Placental pericyte (primary cell): ENCODE measurements around a stretch of chr12.

- CAGE, long polyA plus RNA, result no peak
Measured at GRCh38 chr12:103617-104122, 37.1 kb downstream of the IQSEC3 start.

DNA sequence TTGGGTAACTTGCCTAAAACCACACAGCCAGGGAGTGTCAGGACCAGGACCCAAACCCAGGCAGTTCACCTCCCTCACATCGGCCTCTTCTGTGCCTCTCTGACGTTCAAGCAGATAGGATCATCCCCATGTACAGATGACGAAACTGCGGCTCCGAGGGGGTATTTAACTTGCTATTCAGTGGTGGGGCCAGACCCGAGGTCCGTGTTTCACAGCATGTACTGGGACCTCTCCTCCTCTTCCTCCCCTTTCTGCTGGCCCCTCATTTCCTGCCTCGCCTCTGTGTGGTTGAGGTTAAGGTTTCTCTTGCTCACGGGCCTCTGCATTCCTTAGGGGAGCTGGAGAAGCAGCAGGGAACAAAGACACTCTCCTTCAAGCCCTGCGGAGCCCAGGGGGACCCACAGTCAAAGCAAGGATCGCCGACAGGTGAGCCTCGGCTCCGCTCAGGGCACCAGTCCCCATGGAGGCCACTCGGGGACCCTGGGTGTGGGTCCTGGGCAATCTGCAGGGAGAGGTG is 45.2 kb downstream of the SLC6A12 start:
- CAGE, long polyA plus RNA, result no peak

- CAGE, long polyA plus RNA, result no peak
Measured at GRCh38 chr12:174686-175063, 39.3 kb downstream of the SLC6A12 start.

DNA sequence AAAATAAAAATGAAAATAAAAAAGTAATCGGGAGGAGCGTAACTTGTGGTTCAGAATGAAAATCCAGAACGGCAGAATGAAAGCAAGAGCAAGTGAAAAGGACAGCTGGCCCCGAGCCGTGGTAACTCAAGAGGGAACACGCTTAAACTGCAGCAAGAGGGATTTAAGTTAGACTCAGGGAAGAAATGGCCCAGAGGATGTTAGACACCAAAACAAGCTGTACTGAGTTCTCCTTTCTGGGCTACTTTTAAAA is 1.5 kb downstream of the SLC6A12 start:
- CAGE, long polyA plus RNA, result no peak

DNA sequence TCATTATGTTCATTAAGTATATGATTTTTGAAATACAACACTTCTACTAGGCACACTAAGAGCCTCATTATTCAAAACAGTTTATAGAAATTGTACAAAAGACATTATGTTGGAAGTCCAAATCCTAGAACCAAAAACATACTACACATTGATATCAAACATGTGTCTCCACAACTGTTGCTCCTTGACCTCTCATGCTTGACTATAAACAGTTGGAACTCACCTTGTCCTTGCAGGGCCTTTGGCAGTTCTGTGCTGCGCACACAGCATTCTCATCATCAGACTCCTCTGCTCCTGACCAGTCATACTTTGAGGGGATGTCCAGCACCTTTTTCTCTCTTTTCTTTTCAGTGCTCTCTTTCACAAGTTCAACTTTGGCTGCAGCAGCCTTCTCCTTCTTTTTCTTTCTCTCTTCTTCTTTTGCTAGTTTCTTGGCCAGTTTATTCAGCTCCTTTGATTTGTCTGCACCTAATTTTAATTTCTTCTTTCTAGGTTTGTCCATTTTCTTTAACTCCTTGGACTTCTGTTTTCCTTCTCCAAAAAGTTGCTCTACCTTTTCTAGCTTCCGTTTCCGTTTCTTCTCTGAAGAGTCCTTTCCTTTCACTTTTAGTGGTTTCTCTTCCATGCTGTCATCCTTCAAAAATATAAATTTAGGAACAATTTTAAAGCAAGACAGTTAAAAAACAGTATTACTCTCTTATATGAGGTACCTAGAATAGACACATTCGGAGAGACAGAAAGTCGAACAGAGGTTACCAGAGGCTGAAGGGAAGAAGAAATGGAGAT is 30.1 kb upstream of the SLC6A13 start:
- CAGE, long polyA plus RNA, result no peak

DNA sequence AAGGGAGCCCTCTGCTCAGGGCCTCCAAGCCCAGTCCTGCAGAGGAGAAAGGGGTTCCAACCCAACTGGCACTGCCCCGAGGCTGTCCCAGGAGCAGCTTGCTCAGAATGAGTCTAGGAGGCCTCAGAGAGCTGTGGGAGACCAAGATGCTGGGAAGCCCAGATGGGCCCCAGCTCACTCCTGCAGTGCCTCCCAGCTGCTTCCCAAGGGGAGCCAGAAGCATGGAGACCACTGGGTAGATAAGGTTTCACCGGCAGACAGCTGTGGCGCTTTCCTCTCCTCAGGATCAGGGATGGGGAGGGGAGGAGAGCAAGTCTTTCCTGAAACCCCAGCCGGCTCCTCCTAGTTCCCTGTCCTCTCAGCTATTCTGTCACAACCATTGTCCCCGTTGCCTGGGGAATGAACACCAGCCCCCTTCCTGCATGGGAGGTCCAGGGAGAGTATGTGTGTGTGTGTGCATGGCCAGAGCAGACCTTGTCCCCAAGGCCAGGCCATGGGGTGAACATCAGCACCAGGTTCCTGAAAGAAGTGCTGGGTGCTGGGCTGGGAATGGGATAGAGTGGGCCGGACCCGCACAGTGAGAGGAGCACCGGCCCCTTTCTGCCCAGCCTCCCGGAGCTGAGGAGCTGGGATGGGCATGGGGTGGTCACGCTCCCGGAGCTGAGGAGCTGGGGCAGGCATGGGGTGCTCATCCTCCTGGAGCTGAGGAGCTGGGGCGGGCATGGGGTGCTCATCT is 83.1 kb downstream of the B4GALNT3 start:
- CAGE, long polyA plus RNA, result no peak

DNA sequence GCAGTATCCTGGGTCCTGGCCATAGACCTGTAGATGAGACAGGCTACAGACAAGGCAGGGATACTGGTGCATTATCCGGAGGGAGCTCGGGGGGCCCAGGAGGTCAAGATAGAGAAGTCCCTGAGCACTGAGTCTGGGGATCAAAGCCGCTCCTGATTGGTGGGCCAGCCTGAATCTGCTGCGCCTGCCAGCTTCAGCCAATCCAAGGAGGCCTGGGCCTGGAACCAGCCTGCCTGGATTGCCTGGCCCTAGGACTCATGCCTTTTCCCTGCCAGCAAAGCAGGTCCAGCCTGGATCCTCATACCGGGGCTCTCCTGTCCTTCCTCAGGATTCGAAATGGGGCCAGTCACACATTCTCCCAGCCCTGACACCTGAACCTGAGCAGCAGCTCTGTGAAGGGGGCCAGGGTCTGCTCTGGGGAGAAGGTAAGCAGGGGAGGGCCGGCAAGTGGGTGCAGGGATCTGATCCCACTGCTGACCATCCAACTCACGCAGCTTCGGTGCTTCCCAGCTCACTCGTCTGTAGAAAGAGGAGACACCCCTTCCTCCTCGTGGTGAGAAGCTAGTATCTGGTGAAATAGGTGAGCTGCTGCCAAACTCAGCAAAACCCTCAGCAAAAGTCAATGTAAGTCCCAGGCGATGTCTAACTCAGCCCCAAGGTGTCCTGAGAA is 81.9 kb downstream of the NINJ2 start:
- CAGE, long polyA plus RNA, result no peak

- CAGE, long polyA plus RNA, result no peak
Measured at GRCh38 chr12:607321-608131, 55.7 kb downstream of the NINJ2 start.

DNA sequence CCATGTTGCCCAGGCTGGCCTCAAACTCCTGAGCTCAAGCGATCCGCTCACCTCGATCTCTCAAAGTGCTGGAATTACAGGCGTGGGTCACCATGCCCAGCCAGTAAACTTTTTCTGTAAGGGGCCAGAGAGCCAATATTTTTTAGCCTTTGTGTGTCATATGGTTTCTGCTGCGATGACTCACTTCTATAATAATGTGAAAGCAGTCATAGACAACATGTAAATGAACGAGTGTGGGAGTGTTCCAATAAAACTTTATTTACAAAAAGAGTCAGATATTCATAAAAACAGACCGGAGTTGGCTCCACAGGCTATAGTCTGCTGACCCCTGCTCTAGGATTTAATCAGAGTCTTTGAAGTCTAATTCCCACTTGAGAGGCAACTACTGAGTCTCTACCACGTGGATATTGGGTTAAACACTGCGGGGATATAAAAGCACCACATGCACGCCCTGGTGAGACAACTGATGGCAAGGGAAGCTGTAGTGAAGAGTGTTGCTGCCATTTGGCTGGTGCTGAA is 3.5 kb upstream of the NINJ2 start:
- CAGE, long polyA plus RNA, result no peak

DNA sequence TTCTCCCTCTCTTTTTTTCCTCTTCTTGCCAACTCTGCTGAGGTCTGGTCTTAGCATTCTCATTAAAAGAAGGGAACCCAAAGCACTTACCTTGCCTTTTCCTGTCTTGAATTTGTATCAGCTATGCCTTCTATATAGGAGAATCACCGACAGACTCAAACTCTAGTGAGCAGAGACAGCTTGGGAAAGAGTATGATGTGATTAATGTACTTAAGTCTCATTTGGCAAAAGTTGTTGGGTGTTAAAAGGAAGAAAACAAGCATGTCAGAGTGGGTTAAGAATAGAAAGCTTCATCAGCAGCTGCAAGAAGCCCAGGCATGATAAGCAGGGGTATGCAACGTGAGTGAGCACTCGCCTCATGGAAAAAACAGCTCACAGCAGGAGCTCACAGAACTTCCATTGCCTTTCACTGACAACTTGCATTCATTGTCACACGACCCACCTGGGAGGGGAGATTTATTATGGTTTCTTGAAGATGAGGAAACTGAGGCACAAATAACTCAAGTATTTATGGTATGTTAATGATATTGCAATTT is 35.9 kb upstream of the WNK1 start:
- CAGE, long polyA plus RNA, result no peak

DNA sequence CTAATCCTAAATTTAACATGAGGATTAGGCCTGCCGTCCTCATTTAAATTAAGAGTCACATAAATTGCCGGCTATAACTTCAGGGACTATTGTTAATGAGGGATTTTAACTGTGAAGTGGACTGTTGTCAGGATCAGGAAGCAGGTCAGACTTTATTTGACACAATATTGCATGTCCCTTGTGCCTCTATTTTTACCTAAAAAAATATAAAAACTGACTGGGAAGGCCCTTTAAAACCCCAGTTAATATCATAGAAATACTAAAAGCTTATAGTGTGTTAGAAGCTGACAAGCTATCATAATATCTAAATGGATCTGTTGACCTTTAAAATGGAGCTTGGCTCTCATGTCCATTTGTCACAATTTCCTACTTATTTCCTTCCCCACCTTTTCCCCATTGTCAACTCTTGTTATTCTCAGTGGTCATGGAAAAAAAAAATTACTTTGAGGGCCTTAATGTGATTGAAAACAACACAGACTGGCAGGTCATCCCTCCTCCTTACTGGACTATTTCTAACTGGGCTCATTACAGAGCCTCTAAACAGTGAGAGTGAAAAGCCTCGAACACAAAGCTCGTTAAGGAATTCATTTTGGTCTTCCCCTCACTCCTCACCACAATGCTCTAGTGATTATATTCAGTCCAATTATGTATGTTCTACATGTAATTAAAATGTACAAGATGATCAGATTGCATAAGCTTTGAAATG is 13.7 kb upstream of the WNK1 start:
- CAGE, long polyA plus RNA, result no peak

DNA sequence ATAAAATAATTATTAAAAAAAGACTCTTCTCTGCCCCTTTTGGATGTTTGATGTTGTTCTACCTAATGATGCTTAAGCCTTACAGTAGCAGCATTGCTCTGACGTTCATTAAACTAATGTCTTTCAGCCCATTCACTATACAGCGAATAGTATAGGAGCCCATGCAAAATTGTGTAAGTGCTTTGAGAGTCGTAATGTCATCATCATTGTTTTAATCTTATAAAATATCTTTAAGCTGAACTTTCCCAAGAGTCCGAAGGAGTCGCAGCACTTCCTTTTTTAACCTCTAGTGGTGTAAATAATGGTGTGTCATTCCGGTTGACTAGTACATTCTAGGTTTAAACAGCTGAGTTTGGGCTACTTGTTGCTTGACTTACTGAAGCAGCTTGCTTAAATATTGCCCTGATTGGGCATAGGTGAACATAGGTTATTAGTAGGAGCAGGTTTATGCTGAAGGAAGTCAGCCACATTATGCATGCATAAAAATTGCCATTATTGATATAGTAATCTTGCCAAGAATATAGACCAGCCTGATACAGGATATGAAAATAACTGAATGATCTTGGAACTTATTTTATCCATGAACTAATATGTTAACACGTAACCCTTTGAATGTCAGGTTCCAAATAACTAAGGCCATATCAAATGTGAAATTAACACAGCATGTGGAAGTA is 2.6 kb downstream of the WNK1 start:
- CAGE, long polyA plus RNA, result no peak

- CAGE, long polyA plus RNA, result no peak
Measured at GRCh38 chr12:818137-818571, 65.8 kb downstream of the WNK1 start.

DNA sequence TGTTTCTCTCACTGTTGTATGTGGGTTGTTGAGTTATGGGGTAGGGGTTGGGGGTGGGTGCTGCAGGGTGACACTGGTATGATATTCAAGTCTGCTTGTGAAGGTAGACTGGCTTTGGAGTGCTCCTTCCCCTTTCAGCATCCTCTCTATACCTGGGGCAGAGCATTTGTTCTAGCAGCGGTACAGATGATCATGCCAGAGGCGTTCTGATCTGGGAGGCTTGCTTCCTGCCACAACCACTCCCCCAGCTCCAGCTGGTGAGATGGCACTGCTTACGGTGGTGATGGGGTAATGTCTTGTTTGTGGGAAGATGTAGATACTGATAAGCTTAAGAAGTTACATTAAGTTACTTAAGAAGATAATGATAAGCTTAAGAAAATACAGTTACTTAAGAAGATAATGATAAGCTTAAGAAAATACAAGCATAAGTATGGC is 131.8 kb downstream of the ERC1 start:
- CAGE, long polyA plus RNA, result no peak

DNA sequence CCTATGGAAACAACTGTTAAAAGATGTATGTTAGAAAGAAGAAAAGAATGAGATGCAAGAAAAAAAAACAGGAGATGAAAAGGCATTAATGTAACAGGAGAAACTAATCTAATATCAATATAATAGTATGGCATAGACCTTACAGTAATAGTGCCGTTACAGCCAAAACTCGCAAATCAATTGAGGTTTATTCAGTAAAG is 138.7 kb downstream of the ERC1 start:
- CAGE, long polyA plus RNA, result no peak

DNA sequence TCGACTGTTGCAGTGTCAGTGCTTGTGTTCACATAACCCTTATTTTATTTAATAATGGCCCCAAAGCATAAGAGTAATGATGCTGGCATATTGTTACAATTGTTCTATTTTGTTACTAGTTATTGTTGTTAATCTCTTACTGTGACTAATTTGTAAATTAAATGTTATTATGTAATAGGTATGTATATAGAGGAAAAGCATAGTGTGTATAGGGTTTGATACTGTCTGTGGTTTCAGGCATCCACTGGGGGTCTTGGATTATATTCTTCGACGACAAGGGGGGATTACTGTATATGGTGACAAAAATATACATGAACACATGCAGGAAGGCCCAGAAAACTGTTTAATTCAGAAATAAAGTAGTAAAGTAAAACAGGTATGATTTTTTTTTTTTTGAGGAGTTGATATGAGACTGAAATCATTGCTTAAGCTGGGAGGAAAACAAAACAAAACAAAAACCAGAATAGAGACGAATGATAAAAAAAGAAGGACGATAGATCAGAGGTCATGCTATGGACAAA is 148.4 kb downstream of the ERC1 start:
- CAGE, long polyA plus RNA, result no peak

DNA sequence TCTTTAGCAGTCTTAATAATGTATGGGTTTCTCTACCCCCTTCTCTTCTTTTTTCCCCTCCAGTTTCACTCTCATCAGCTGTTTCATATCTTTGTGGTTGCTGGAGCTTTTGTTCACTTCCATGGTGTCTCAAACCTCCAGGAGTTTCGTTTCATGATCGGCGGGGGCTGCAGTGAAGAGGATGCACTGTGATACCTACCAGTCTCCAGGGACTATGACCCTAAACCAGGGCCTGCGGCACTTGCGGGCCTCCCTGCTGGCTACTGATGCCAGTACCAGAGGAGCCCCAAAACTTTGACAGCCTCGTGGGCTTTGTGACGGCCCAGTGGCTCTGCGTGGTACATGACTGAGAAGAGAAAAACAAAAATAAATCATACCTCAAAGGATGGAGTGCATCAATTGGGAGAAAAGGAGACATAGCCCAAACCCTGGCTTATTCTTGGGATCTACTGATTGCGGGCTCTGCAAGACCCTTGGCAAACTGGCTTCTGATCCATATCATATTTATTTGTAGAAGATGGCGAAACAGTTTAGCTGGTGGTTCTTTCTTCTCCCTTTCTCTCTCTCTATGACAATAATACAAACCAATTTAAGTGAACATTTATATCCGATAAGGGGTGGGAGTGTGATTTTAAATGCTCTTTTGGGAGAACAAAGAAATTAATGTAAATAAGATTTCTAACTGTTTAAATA is 34.3 kb upstream of the LRTM2 start:
- CAGE, long polyA plus RNA, result no peak

DNA sequence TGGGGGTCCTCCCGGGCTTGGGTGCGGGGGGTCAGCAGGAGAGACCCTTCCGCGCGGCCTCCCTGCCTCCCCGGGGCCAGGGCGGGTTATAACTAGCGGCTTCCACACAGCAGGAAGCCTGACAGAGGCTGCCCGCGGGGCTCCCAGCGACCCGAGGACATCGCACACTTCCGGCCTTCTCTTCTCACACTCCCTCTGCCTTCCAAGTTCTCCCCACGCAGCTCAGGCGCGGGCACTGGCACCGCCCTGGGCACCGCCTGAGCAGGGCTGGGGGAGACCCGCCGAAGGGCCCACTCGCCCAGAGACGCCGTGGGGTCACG is 23.6 kb upstream of the LRTM2 start:
- CAGE, long polyA plus RNA, result no peak

GRCh38 chr12:1939325-1939625 is 20.8 kb upstream of the CACNA2D4 start:
- CAGE, long polyA plus RNA, result no peak

DNA sequence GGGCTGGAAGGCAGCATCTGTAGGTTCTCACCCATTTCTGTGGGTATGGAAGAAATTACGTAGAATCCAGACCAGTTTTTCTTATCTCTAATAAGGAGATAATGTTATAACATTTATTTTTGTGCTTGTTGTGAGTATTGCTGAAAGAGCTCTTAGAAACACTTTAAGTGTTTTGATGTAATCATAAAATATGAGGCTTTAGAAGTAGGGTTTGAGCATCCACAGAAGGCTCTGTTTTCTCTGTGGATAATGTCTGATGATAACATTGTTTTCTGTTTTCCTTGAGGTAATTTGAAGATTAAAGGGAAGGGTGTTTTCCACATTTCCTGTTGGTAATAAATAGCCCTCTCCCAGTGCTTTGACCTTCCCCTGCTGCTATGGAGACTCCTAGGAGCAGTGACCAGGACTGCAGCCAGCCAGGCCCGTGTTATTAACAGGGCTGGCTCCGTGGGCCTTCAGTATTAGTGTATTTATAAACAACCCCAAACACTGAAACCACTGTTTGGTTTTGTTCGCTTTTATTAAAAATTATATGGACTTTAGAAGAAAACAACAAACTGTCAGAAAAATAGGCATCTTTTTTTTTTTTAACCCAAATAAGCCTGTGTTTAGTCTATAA is 9.6 kb upstream of the DCP1B start:
- CAGE, long polyA plus RNA, result no peak